AG08470 (cell line): ENCODE measurements around the gene HDGFL2.

GRCh38 chr19:4020408-4020778 is 12.9 kb downstream of the PIAS4 start:
- RRBS: no CpG with 5 or more reads among the region's 12 CpGs

DNA sequence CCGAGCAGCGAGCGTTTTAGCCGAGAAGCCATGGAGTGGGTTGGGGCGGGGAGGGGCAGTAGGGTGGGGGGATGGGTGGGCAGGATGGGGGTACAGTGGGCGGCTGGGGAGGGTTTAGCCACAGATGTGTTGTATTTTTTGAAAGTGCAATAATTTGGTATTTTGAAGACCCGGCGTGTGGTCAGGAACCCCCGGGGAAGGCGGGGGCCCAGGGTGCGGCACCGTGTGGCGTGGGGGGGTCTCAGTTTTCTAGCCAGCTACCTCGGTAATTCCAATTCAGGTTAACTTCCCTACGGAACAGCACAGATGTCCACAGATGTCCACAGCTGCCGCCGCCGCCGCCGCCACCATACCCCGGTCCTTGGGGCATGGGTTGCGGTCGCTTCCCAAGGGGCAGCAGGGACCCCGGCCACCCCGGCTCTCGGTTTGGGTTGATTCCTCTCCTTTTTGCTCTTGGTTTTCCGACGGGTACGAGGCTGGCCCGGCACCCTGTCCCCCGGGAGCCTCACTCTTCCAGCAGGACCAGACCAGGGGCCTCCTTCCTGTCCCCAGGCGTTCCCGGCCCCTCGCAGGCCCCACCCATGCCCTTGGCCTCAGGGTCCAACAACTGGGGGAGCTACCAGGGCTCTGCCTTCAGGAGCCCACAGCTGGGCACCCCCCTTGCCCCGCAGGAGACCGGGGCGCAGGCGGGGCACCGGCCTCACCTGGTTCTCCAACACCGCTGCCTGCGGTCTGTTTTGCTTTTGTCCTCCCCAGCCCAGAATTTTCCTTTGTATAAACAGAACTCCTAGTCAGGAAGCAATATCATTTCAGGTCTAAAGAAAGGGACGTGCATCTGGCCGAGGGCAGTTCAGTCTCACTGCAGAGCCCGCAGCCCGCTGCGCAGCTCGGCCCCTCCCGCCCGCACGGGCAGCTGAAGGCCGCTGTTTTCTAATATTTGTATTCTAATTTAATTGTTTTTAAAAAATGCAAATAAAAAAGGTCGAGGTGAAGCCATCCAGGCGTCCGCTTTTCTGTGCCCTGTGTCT is 28.0 kb downstream of the ZBTB7A start:
- RRBS: 78% methylated on average over 13 of the region's 54 CpGs

- RRBS: 95% methylated on average over 3 of the region's 31 CpGs
Observed at GRCh38 chr19:4044061-4044875, 22.4 kb downstream of the ZBTB7A start.

GRCh38 chr19:4060361-4061025 is 6.2 kb downstream of the ZBTB7A start:
- RRBS: 70% methylated on average over 7 of the region's 26 CpGs

- RRBS: 2% methylated on average over 18 of the region's 19 CpGs
Observed at GRCh38 chr19:4066314-4066527, 478 bp downstream of the ZBTB7A start.

- RRBS: 3% methylated on average over 26 of the region's 79 CpGs
Observed at GRCh38 chr19:4067211-4068013, 713 bp upstream of the ZBTB7A start.

DNA sequence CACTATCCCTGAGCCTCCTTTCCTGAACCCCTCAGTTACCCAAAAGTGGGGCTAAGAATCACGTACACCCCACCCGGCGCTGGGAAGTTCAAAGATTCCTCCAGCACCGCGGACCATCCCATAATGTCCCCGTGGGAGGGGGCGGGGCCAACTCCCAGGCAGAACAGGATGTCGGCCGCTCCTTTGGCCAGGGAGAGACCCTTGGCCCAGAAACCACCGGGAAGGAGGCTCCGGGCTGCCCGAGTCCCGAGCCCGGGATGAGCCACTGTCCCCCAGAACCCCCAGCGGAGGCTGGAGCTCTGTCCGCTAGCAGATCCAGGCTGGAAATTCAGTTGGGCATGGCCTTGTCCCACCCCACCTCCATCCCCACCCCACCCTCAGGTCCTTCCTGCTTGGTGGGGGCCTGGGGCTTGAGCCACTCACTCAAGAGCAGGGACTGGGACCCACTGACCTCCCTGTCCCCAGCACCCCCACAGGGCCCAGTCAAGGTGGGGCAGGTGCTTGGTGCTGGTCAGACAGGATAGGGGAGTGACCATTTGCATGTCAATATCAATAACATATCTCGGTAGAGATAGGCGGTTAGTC is 11.8 kb upstream of the ZBTB7A start:
- RRBS: no CpG with 5 or more reads among the region's 18 CpGs

DNA sequence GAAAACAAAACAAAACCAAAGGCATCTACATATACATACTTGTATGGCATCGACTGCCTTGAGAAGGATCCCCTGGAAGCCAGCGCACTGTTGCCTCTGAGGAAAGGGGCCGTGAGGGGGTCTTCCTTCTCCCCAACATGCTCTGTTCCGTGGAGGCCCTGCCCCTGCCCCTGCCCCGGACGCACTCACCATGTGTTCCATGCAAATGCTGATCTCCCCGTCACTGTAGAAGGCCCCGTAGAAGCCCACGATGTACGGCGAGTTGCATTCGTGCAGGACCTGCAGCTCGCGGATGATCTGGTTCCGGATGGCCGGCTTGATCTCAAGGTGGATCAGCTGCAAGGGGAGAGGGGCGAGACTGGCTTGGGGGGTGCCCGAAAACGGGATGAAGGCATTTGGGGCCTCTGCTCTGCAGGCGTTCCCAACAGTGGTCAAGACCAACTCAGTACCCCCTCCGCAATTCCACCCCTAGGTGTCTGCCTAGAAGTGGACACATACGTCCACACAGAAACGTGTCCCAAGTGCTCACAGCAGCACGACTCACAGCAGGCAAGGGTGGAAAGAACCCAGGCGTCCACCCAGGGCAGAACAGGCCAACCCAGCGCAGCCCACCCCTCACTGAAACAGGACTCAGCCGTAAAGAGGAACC is 13.5 kb downstream of the MAP2K2 start:
- RRBS: 83% methylated on average over 2 of the region's 27 CpGs

GRCh38 chr19:4157843-4158203 is 4.4 kb downstream of the CREB3L3 start:
- RRBS: 80% methylated on average over 2 of the region's 5 CpGs

GRCh38 chr19:4182780-4183144 is 273 bp downstream of the ANKRD24 start:
- RRBS: no CpG with 5 or more reads among the region's 17 CpGs

GRCh38 chr19:4310186-4310870 is 5.9 kb downstream of the FSD1 start:
- RRBS: 95% methylated on average over 3 of the region's 19 CpGs

- RRBS: 5% methylated on average over 7 of the region's 61 CpGs
Observed at GRCh38 chr19:4328095-4329145, 10.2 kb downstream of the STAP2 start.

DNA sequence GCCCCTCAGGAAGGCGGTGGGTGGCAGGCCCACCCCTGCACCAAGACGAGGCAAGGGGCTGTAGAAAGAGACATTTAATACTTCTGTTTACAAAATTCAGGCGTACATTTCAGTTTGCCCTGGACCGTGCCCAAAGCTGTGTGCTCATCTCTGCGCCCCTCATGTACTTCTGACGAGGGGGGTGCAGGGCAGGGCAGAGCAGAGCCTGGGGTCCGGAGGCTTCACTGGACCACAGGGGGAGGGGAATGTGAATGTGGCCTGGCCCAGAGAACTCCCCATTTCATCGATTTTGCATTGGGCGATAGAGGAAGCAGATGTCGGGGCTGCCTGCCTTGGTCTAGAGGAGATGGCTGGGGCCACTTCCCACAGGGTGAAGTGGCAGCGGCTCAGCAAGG is 16.9 kb downstream of the MPND start:
- RRBS: no CpG with 5 or more reads among the region's 11 CpGs

DNA sequence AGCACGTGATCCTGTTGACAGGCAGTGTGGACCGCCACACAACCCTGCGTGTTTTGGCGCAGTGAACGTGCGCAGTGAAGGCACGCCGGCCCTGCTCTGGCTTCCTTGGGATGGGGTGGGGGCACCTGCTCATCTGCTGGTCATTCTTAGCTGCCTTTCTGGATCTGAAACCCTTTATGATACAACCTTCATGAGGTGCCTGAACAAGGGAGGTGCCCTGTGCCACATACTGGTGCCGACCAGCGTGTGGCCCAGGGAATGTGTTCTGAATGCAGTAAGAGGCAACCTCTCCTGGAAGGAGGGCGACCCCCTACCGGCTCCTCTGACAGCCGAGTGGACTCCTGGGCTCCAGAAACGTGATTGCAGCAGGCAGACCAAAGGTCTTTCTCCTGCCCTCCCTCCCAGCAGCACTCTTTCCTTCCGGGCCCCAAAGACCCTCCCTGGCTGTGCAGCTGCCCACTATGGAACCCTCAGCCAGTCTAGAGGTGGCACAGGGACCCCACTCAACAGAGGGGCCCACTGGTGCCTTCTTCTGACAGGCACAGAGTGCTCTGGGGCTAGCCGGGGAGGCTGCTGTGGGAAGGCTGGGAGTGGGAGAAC is 15.1 kb downstream of the SH3GL1 start:
- RRBS: 91% methylated on average over 3 of the region's 16 CpGs

- RRBS: 37% methylated on average over 3 of the region's 23 CpGs
Observed at GRCh38 chr19:4390442-4391337, 9.7 kb downstream of the SH3GL1 start.

DNA sequence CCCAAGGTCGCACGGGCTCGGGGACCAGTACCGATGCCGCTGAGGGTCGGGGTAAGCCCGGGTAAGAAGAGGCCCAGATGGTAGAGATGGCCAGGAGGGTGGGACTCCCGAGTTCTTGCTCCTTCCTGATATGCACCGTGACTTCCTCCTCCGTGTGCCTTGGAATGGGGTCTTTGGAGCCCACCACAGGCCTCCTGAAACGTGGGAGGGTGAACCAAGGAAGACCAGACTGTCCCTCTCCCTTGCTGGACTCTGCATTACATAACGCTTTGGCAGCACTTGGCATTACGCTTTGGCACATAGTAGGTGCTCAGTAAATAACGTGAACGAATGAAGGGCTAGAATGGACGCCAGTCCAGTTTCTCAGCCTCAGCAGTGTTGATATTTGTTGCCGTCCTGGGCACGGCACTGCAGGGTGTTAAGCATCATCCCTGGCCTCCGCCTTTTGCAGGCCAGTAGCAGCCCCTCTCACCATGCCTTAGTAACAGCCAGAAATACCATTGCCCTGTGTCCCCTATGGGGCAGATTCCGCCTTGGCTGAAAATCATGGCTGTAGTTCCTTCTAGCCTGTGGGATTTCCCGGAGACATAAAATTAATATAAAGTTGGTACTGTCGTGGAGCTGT is 876 bp downstream of the CHAF1A start:
- RRBS: no CpG with 5 or more reads among the region's 22 CpGs

DNA sequence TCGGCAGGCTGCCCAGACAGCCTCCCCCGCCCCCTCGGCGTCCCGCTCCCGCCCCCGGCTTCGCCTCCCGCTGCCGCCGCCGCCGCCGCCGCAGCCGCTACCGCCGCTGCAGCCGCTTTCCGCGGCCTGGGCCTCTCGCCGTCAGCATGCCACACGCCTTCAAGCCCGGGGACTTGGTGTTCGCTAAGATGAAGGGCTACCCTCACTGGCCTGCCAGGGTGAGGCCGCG is at the start of gene HDGFL2:
HDGFL2 (plus strand) TSS at position 93 of the 229 bp plus-strand sequence.
- RRBS: 4% methylated on average over 13 of the region's 28 CpGs

DNA sequence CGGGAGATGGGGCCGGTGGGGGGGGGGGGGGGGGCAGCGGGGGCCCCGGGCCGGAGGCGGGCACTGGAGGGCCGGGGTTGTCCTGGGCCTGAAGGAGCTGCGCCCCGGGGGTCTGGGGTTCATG is 199 bp downstream of the HDGFL2 start:
- RRBS: 18% methylated on average over 3 of the region's 9 CpGs

DNA sequence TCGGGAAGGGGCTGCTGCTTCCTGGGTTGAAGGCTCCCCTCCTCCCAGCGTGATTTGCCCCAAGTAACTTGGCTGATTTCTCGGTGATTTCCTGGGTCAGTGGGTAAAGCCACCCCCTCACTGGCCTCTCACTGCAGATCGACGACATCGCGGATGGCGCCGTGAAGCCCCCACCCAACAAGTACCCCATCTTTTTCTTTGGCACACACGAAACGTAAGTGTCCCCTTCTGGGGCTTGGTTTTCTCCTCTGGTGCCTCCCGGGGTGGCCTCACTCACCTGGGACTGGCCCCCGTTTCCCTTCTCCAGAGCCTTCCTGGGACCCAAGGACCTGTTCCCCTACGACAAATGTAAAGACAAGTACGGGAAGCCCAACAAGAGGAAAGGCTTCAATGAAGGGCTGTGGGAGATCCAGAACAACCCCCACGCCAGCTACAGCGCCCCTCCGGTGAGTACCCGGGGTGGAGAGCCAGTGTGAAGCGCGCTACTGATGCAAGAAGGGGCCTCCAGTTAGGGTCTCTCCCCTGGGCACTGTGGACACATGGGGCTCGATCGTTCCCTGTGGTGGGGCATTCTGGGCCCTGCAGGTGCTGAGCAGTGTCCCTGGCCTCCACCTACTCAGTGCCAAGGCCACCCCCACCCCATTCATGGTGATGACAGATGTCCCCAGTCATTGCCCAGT is 3.2 kb downstream of the HDGFL2 start:
- RRBS: no CpG with 5 or more reads among the region's 23 CpGs

GRCh38 chr19:4596160-4596607 is 36.7 kb upstream of the SEMA6B start:
- RRBS: 28% methylated on average over 7 of the region's 17 CpGs